ENCODE data around the genes PRAMEF18, CELA2B, DNAJC16 and RSC1A1.

GRCh38 chr1:13226079-13226587, at the start of gene PRAMEF18:
Gene PRAMEF18 (minus strand): TSS chr1:13226154.
- PRO-cap, 2 experiments: no peak in any of the 2 experiments

DNA sequence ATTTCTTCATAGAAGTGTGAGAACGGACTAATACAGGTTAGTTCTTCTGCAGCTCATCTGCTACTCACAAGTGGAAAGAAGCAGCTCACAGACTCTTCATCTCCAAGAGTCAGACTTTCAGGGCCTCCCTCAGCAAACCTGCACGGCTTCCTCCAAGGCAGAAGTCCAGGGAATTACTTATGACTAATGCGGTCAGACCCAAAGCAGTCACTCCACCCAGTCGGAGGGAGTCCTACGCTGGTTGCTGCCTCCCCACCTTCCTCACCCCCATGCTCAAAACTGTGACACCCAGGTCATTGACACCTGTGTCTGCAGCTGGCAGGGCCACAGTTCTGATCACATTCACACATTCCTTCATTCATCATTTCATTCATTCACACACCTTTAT, 38.5 kb upstream of the PRDM2 start:
- PRO-cap, 2 experiments: no peak in any of the 2 experiments

GRCh38 chr1:13687347-13687867, 12.6 kb upstream of the PRDM2 start:
- PRO-cap, 2 experiments: no peak in any of the 2 experiments

DNA sequence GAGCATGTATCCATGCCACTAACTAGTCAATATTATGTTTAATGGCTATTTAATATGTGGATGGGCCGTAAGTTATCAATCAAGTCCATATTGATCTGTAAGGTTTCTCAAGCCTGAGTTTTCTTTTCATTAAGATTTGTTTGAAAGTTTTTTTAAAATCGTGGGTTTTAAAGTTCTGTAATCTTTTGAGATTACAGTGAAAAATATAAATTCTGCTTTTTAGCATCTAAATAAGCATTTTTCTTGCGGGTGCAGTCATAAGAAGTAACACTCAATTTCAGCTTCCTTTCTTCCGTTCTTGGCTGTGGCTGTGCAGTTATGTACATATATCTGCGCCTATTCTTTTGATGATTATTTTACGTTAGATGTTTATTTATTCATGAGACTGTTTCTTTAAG, 2.3 kb downstream of the PRDM2 start:
- PRO-cap, 2 experiments: no peak in any of the 2 experiments

- PRO-cap, 2 experiments: no peak in any of the 2 experiments
These were observed 31.9 kb downstream of the PRDM2 start for GRCh38 chr1:13731972-13732198.

DNA sequence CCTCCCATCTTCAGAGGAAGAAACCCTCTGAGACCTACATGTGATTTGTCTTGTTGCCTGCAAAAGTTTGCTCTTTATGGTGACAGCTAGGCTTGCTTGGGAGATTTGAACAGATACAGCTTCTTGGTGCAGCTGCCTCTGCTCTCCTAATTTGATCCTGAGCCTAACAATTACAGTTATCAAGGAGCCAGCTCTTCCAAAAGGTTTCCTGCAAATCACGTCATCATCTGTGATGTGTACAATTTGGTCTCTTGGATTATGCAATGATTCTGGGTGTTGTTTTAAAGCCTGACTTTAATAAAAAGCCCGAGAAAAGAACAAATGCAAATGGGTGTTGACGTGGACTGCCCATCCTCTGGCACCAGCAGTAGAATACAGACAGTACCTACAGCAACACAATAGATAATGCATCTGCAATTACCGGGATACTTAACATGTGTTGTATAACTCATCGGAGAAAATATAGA, 76.2 kb upstream of the KAZN start:
- PRO-cap, 2 experiments: no peak in any of the 2 experiments

- PRO-cap, 2 experiments: no peak in any of the 2 experiments
These were observed 74.8 kb downstream of the KAZN start for GRCh38 chr1:14673209-14673674.

GRCh38 chr1:14923699-14925011, 229.4 kb upstream of the TMEM51 start:
- PRO-cap, 2 experiments: no peak in any of the 2 experiments

GRCh38 chr1:15156142-15156729, 2.7 kb downstream of the TMEM51 start:
- PRO-cap, 2 experiments: no peak in any of the 2 experiments

DNA sequence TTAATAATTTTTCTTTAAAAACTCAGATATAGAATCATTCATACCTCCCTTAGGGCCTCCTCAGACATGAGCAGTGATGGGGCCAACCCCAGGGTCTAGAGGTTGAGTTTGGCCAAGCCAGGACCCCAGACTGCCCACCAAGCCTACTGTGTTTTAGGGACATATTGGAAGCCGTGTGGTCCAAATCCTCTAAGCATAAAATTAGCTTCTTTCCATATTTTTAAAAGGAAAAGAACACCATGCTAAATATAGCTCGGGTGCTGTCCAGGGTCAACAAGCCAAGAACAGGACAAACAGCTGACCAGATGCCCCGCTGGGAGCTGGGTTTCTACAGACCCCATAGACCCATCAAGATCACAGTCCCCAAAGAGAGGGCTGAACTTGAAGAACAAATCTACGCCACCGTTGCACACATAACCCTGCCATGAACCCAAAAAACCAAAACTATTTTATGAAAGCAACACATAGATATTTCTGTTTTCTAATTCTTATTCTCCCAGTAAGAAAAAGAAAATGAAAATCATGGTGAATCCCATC, 36.4 kb upstream of the FHAD1 start:
- PRO-cap, 2 experiments: no peak in any of the 2 experiments

DNA sequence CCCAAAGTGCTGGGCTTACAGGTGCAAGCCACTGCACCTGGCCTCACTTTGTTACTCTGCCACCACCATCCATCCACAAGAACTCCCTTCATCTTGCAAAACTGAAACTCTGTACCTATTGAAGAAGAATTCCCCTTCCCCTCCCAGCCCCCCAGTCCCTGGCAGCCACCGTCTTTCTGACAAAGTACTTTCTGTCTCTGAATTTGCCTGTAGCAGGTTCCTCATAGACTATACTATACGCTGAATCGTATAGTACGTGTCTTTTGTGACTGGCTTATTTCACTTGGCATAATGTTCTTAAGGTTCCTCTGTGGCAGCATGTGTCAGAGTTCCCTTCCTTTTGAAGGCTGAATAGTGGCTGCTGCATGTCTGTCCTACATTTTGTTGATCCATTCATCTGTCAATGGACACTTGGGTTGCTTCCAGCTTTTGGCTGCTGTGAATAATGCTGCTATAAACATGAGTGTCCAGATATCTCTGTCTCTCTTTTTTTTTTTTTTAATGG, 11.1 kb downstream of the FHAD1 start:
- PRO-cap, 2 experiments: no peak in any of the 2 experiments

- PRO-cap, 2 experiments: no peak in any of the 2 experiments
These were observed 79.7 kb downstream of the FHAD1 start for GRCh38 chr1:15326535-15327255.

DNA sequence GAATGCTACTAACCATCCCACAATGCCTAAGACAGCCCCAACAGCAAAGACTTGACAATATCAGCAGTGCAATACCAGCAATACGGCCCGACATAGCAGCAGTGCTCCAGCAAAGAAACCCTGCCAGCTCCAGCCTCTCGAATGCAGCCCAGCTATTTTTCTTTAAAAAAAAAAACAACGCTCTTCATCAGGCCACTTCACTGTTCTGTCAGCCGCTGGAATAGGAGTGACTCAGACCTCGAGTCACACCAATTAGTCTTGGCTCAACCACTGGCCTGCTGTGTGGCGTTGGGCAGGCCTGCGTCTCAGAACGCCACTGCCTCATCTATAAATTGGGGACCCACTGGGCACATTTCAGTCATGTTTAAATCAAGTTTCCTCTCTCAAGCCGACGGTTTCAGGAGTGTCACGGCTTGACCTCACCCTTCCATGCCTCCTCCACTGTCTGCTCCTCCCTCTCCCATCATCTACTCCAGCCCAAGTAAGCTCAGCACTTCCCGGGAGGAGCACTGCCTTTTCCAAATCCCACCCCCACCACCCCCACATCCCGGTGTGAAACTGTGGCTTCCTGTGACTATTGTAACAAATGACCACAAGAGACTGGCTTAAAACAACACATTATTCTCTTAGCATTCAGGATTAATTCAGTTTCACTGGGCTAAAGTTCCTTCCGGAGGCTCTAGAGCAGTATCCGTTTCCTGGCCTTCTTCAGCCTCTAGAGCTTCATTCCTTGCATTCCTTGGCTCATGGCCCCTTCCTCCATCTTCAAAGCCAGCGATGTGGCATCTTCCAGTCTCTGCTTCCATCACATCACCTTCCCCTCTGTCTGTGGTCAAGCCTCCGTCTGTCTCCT, 71.9 kb upstream of the EFHD2 start:
- PRO-cap, 2 experiments: no peak in any of the 2 experiments

DNA sequence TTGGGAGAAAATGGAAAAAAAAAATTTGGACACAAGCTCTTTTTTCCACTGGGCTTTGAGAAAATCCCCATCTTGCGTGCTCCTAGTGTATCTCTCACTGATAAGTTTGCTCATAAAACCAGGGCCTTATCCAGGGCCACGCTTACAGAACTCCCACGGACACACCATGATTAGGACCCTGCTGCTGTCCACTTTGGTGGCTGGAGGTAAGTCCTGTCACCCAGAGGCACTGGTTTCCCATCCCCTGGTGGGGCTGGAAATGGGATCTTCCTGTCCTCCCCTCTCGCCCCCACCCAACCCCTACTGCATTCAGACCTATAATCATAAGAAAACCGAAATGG, at the start of gene CELA2B:
TSS of gene CELA2B (plus strand) at position 145 of the 341 bp plus-strand sequence.
- PRO-cap, 2 experiments: no peak in any of the 2 experiments

DNA sequence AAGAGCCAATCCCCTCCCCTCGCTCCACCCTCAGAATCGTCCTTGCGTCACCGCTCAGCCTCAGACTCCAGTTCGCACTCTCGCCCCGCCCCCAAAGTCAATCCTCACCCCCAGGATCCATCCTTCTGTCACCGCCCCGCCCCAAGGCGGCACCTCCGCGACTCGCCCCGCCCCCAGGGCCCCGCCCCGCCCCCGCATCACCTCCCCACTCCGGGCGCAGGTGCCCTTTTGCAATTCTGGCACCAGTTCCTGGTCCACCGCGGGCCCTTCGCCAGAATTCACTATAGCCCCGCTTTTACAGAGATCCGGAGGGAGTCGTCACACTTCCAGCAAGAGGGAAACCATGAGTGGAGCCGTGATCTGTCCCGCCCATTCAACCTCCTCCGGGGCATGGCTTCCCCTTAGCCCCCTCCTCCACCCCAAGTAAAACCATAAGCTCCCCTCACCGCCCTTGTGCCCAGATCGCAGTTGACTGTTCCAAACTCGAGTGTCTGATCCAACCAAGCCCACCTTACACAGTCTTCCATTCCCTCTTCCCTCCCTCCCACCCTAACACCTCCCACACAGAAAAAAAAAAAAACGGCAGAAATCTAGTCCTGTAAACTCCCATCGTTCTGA, 1.1 kb upstream of the CASP9 start:
- PRO-cap, 2 experiments: peak in 1 of 2 experiments; most common plus-strand start position 39 of the sequence (in 1)

DNA sequence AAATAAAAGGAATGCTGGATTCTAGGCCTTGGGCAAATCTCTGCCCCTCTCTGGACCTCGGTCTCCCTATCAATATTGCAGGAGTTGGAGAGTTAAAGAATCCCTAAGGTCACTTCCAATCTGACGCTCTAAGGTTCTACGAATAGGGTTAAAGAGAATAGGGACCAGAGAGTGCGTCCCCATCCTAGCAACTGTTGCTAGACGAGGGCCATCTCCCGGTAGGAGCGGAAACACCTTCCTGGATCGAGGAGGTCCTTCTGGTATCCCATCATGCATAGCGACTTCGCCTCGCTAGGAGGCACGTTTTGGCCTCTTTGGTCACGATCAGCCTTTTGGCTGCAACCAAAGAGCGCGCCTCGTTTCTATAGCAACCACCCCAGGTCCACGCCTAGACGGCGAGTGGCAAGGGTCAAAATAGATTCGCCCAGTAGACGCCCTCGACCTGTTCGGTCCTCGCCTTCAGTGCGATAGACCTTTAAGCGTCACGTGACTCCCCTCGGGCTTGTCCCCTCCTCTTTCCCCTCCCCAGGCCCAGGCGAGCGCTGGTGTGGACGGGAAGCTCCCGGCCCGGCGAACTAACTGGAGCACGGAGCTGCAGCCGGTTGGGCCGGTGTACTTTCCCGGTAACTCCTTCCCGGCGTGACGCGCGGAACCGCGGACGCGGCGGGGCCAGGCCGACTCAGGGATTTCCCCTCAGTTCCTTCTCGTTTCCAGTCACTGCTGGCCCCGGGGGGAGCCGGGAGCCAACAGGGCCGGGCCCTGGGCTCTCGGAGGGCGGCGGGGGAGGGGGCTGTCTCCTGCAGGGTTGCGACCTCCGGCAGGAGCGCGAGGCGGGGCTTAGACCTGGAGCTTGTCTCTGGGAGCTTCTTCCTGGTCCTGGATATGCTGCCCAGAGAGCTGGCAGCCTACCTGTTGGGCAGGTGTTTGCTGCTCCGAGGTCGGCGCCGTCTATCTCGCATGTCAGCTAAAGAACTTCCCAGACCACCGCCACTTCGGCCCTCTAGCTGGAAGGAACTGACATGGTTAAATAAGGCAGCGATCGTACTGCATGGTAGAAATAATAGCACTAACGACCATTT, at the start of gene DNAJC16:
TSS of gene DNAJC16 (plus strand) at position 513 of the 1,079 bp plus-strand sequence.
- PRO-cap, 2 experiments: peak in 2 of 2 experiments; most common plus-strand start position 643 of the sequence (in 2); most common minus-strand start position 245 of the sequence (in 1)

- PRO-cap, 2 experiments: no peak in any of the 2 experiments
These were observed 8.0 kb upstream of the RSC1A1 start for GRCh38 chr1:15651302-15652208.

DNA sequence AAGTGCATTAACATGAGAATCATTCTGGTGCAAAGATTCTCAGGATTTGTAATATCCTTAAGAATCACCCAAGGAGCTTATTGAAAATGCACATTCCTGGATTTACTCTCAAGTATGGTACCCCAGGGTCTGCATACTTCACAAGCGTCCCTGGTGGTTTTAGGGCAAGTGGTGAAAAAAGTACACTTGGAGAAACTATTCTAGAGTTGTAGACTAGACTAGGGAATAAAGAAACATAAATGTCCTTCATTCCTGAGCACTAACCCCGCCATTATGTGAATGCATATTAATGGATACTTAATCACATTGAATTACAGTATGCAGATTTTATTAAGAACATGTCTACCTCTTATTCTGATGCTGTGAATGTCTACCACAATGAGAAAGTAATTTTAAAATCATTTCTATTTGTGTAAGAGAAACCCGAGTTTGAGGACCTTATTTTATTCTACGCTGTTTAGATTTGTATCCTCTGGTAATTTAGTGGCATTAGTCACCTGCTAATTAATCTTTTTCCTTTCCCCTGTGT, at the start of gene RSC1A1:
TSS of gene RSC1A1 (plus strand) at position 415 of the 529 bp plus-strand sequence.
- PRO-cap, 2 experiments: no peak in any of the 2 experiments

GRCh38 chr1:15724800-15725727, 11.0 kb upstream of the SLC25A34 start:
- PRO-cap, 2 experiments: no peak in any of the 2 experiments

DNA sequence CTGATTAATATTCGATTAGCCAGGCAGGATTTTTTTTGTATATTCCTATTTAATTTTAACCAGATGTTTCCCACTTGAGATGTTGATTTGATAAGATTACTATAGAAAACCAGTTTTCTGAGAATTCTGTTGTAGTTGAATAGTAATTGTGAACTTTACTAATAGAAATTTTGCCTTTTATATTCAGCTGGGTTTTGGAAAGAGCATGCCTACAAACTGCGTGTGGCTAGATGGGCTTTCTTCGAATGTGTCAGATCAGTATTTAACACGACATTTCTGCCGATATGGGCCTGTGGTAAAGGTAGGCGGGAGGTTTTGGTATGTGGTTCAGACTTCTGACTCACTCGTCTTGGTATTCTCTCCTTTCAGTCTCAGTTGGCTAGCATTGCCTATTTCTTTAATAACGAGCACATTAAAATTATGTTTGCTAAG, 56.7 kb downstream of the ZBTB17 start:
- PRO-cap, 2 experiments: no peak in any of the 2 experiments

Data from psoas muscle (tissue), 2 donors.